HT-29 (cell line): Measurements from ENCODE around the genes SENP1, OR10AD1, H1-7 and ANP32D.

DNA sequence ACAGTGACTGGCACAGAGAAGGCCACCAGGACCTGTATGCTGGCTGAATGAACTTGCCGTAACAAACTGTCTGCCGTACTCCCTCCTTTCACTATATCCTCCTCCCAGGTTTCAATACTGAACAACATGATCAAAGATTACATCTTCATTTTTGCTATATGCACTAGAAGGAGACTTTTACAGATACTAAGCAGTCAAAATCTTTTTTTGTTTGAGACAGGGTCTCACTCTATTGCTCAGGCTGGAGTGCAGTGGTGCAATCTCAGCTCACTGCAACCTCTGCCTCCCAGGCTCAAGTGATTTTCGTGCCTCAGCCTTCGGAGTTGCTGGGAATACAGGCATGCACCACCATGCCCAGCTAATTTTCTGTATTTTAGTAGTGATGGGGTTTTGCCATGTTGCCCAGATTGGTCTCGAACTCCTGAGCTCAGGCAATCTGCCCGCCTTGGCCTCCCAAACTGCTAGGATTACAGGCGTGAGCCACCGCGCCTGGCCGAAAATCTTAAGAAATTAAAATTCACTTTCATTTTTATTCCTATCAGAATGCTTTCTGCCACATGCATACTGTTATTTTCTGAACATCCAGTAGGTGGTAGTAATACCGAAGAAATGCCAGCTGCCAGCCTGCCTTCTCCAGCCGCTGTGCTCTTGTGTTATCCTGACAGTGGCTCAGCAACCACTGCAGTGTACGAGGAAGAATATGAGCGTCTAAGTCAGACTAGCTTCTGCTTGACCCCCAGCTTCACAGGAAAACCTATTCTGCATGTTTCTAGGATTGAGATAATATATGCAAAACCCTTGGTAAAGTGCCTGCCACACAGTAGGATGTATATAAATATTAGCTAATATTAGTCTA lies 54.4 kb downstream of the RPAP3 start:
- RAMPAGE, long total RNA: no peak

DNA sequence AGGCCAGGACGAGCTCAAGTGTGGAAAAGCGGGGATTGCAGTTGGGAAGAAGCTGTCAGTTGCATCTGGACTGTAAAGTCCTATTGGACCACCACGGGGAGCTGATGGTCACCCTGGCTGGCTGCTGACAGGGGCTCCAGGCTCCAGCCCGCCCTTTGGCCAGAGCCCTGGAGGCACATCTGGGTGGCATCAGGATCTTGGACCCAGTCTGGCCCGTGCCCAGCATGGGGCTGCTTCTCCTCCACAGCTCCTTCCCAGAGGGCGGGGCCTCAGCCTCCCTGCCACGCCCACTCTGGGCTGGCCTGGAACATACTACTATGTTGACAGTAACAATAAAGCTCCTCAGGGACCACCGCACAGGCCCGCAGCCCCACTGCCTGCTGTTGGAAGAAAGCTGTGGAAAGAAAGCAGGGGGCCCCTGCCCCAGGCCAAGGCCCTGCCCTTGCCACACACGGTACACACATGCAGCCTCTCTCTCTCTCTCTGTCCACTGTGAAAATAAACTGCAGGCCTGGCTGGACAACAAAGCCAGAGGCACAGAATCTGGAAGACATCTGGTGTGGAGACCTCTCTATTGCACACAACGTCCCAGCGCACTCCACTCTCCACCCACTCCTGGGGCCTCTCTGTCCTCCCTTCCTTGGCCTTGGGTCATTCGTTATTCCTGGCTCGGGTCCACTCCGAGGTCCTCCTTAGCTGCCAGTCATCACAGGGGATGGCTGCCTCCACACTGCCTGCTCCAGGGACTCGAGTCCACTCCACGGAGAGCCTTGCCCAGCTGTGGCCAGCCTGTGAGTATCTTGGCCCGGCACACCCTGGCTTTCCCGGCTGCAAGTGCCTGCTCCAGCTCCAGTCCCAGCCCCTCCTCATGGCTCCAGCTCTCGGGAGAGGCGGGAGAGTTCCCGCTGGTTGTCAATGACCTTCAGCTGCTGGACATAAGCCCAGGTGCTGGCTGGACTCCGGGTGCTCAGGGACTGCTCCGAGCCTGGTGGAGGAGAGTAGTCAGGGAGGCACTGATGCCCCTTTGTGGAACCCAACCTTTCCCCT lies 11.7 kb upstream of the ENDOU start:
- RAMPAGE, long total RNA: no peak

DNA sequence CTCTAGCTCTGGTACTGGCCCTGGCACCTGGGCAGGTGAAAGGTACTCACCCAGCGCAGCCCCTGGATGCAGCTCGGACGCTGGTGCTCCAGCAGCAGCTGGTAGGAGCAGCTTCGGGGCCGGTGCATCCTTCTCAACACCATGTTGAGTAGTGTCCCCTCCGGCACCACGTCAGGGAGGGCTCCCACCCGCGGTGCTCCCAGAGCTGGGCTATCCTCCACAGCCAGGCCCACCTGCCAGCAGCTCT lies 941 bp downstream of the RAPGEF3 start:
- RAMPAGE, long total RNA: no peak

GRCh38 chr12:47758063-47758505 lies 596 bp downstream of the RAPGEF3 start:
- RAMPAGE, long total RNA: no peak

DNA sequence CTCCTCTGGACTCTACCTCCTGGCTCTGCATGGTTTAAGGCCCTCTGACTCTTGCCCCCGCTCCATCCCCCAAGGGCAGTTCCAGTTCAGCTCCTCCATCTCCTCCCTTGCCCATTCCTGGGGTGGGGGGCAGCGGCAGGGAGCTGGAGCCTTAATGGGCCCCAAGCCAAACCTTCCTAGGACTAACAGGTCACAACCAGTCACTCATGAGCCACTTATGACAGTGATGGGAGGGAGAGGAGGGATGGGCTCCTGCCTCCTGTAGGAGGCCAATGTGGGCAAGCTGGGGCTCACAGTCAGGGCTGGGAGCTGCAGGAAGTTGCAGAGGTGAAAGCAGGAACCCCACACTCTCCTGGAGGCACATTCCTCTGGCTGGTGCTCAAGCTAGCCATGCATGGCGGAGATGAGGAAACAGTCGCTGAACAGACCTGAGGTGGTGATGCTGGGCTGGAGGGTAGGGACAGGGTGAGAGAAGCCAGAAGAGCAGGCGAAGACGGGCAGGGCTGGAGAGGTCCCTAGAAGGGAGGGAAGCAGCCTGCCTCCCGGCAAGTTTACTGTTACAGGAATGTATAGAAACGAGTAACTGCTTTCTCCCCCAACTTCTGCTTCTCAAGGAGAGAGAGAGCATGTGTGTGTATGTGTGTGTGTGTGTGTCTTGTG lies 5.0 kb upstream of the RAPGEF3 start:
- RAMPAGE, long total RNA: no peak

GRCh38 chr12:47768344-47768961 lies 4.6 kb upstream of the SLC48A1 start:
- RAMPAGE, long total RNA: no peak

DNA sequence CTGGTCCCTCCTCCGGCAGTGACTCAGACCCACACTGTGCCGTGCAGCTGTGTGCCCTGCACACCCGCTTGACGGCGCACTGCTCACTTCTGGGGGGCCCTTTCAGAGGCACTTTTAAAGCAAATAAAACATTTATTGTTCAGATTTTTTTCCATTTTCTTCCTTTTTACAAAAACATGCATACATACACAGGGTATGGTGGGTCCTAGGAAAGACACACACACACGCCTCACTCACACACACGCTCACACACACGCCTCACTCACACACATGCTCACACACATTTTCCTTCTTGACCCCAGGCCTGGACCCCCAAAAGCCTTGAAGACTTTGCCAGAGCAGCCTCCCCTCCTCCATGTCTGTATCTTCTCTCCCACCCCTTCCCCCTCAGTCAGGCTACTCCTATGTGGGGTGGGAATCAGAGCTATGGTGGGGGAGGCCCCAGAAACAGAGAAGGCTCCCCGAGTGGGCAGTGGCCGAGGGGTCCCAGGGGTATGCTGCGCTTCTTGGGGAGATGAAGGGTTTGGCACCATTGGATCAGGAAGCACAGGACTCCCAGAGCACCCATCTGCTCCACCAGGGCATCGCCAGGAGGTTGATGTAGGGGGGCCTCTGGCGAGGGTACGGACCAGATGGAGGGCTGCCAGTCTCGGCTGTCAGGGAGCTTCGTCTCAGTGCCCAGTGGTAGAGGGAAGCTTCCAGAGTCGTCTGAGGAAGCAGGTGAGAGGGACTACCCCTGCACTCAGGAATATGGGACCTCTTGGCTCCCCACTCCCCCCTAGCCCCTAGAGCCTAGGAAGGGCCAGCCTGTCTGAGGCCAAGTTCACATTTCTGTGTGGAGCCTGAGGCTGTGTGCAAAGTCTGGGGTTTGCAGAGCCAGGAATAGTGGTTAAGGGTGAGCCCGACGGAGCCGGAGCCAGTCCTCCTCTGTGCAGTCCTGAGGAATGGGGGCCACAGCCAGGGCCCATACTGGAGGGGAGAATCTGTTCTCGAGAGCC lies 9.9 kb downstream of the SLC48A1 start:
- RAMPAGE, long total RNA: no peak

- RAMPAGE, long total RNA: no peak
These were observed 9.6 kb downstream of the HDAC7 start for GRCh38 chr12:47810202-47810430.

DNA sequence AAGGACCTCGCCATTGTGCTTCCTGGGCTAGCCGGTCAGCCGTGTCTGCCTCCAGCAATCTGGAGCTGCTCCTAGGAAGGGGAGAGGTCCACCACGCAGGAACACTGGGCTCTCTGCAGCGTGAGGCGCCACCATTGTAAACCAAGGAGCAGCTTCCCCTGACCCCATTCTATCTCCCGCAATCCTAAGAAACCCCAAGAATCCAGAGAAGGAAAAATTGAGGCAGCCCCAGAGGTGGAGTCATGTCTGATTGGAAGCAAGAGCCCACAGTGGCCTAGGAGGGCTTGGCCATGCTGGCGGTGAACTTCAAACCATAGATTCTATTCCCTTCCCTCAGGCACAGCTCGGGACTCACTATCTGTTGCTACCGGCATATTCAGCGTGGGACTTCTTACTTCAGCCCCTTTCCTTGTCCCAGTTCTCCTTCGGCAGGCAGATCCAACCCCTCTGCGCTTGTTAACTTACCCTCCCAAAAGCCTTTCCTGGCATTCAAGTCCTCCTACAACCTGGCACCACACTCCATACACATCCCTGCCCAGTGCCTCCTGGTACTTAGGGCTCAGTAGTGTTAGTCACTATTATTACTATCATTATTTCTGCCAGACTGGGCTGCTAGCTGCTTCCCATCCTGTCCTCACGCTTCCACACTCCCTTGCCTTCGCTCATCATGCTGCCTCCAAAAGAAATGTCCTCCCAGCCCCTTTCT lies 1.4 kb upstream of the HDAC7 start:
- RAMPAGE, long total RNA: no peak

- RAMPAGE, long total RNA: no peak
These were observed 12.7 kb upstream of the HDAC7 start for GRCh38 chr12:47832263-47832864.

- RAMPAGE, long total RNA: no peak
These were observed 26.8 kb upstream of the HDAC7 start for GRCh38 chr12:47846139-47847196.

GRCh38 chr12:47895811-47896502 lies 8.8 kb downstream of the VDR start:
- RAMPAGE, long total RNA: no peak

- RAMPAGE, long total RNA: no peak
These were observed 8.2 kb downstream of the VDR start for GRCh38 chr12:47896512-47897163.

DNA sequence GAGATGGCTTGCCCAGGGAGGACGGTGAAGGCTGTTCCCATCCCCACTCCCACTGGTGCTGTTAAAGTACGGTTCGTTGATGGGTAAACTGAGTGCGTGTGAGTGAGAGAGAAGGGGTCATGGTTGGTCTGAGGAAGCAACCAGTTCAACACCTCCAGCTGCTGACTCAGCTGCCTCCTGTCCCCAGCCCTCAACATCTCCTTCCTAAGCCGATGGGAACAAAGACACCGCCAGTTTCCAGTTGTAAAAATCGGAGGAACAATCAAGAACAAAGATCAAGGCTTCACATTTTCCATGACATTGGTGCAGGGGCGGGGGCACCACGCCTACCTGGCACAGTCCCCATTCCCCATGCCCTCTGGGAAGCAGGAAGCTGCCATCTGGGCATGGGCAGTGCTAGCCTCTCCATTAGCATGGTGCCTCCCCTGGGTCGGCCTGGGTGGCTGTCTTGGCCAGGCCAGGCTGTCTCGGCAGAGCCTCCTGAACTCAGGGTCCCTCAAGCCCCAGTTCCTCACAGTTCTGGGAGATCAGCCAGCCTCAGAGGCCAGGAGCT lies 19.8 kb upstream of the TMEM106C start:
- RAMPAGE, long total RNA: no peak

DNA sequence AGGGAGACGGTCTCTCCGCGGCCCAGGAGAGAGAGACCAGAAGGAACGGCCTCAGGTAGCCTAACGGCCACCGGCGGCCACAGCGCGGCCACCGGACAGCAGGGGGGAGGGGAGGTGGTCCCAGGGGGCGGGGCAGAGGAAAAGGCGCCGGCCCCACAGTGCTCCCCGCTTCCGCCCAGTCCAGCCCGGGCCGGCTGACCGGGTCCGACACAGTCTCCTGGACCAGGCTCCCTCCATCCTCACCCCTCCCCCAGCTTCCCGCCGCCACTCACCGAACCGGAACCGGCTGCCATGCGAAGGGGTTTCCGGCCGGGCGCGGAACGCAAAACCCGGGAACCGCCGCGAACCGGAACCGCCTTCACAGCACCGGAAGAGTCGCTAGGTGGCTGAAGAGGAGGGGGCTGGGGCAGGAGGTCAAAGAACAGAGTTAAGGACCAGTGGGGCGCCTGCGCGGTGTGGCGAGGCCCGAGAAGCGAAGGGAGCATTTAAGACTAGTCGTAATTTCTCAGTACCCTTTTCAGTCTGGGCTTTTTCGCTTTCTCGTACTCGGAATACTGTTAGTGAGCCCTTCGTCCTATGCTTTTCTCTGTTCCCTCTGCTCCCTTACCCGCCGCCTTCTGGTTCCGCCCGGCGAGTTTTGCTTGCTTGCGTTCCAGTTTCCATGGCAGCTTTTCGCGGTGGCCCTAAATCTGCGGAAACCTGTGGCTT lies at the start of gene SENP1:
TSS of gene SENP1 (minus strand) at position 324 of the 708 bp plus-strand sequence.
- RAMPAGE, long total RNA: no peak

GRCh38 chr12:48106464-48106640 lies 473 bp upstream of the SENP1 start:
- RAMPAGE, long total RNA: no peak

DNA sequence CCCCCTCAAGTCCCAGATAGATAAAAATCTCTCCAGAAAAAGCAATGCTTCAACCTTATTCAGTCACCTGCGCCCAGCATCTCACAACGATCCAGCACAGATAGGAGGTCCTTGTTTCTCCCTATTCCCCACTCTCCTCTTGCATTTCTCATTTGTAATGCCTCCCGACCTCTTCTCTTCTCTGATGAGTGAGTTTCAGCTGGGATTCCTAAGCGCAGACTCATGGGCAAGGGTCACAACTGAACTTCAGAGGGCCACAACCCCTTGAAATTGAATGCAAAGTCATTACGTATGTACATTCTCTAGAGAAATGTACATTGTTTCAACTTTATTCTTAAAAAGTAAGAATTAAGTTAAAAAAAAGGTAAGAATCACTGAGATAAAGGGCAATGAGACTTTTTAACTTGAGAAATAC lies 4.9 kb downstream of the CCDC184 start:
- RAMPAGE, long total RNA: no peak

- RAMPAGE, long total RNA: no peak
These were observed at the start of gene OR10AD1 for GRCh38 chr12:48203275-48203587. TSS of gene OR10AD1 (minus strand) at chr12:48203292.

DNA sequence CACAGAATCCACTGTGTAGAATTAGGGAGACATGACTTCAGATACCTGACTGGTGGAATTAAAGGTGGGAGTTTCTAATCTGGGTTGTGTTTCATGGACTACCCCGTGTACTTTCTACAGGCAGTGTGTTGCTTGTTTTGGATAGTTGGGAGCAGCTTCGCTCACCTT lies at the start of gene H1-7:
TSS of gene H1-7 (plus strand) at position 168 of the 168 bp plus-strand sequence.
- RAMPAGE, long total RNA: no peak

GRCh38 chr12:48472228-48472744 lies at the start of gene ANP32D:
TSS of gene ANP32D (plus strand) at chr12:48472559.
- RAMPAGE, long total RNA: no peak